Epidermal melanocyte (primary cell): Measurements from ENCODE around the gene KLHL24.

GRCh38 chr3:181725314-181726318, 13.9 kb downstream of the SOX2 start:
- RRBS: no CpG with 5 or more reads among the region's 36 CpGs

GRCh38 chr3:181727592-181728208, 16.0 kb downstream of the SOX2 start:
- RRBS: 25% methylated on average over 4 of the region's 25 CpGs

GRCh38 chr3:182238173-182238670, 526.5 kb downstream of the SOX2 start:
- RRBS: no CpG with 5 or more reads among the region's 12 CpGs

DNA sequence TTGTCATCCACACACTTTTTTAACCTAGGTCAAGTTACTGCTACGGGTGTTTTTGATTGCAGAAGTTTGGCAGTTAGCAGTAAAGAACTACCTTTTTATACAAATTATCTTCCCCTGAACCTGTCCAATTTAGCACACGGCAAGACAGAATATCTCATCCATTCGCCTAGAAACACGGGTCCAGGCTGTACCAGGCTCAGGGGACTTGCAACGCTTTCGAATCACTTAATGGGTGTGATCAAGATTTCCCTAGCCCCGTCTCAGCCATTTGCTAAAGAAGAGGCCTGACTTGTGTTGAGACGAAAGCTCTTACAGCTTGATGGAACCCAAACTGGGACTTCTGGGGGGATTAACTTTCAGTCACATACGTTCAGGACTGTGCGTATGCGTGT, 596 bp upstream of the ATP11B start:
- RRBS: no CpG with 5 or more reads among the region's 11 CpGs

DNA sequence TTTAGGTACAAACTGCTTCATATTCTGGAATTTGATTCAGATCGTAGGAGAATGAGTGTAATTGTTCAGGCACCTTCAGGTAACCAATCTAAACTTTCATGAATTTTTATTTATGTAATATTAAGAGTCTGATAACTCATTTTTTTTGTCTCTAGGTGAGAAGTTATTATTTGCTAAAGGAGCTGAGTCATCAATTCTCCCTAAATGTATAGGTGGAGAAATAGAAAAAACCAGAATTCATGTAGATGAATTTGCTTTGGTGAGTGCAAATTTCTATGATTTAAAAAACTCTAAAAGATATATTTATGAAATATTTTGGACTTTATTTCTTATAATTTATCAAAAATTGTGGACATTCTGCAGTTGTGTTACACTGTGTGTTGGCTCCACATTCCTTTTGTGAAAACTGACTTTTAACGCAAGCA, 75.8 kb downstream of the ATP11B start:
- RRBS: no CpG with 5 or more reads among the region's 2 CpGs

DNA sequence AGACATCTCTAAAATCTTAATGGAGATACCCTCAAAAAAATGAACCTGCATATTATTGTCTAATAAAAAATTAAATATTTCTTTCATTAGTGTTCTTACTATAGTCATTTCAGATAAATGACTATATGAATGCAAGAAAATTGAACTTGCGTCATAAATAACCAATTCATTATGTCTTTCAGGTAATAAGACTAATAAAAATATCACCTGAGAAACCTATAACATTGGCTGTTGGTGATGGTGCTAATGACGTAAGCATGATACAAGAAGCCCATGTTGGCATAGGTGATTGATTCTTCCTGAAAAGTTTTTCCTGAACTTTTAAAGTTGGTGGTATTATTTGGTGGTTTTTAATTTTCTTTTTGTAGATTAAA, 87.4 kb downstream of the ATP11B start:
- RRBS: no CpG with 5 or more reads among the region's 2 CpGs

- RRBS: 0% methylated on average over 5 of the region's 62 CpGs
Observed at GRCh38 chr3:183179150-183180023, 16.9 kb upstream of the LAMP3 start.

DNA sequence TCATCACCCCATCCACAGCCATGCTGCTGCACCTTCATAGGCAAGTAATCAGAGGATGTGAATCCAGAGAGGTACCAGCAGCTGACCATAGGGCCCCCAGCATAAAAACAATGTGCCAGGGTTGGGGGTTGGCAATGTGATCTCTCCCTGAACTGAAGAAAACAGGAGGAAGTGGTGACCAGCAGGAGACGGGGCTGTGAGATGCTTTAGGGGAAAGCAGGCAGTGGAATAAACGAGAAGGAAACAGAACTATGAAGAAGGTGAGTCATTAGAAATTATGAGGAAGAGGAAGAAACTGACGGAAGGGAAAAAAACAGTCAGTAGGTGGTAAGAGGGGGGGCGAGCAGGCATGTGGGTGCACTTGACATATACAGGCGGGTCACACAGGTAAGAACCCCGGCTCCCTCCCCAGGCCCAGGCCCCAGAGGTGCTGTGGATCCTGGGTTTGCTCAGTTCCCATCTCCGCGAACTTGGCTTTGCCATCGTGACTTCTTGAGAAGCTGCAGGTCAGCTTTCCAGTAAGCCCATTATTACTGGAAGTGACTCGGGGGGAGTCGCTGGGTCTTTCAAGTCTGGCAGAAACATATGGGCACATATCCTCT, 42.1 kb upstream of the B3GNT5 start:
- RRBS: no CpG with 5 or more reads among the region's 11 CpGs

DNA sequence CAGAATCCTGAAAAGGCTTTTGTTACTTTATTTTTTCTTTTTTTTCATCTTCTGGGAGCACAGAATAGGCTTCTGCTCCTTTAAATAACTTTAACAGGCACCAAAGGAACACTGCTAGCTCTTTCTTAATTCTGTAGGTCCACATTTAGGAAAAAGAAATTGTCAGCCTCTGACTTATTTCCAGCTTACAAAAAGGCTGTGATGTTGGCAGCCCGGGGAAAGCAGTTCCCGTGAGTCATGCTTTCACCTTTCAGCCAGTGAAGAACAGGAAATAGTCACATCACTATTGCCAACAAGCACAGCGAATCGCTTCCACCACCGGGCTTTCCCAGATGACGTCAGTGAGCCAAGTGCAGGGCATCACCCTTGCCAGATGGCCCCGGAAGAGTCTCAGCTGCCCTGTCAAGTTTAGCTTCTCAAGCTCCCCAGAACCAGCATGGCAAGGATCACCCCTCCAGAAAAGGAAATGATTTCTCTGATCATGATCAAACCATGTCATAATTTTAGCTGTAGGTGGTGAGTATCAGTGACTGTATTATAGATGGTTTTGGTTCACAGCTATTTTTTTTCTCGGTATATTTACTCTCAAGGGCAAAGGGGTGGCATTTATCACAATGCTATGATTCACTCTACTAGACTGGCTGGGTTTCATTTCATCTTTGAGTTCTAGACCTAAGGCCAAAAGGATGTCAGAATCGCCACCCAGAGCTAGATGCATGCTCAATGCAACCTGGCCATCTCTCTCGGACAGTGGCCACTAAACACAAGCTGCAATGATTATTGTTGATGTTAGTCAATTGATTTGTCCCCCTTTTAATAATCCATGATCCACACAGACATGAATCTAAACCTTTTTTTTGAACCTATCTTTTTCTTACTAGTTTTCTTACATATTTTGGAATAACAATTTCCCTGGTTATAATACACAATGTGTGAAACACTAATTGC, 32.9 kb downstream of the B3GNT5 start:
- RRBS: 4% methylated on average over 7 of the region's 10 CpGs

DNA sequence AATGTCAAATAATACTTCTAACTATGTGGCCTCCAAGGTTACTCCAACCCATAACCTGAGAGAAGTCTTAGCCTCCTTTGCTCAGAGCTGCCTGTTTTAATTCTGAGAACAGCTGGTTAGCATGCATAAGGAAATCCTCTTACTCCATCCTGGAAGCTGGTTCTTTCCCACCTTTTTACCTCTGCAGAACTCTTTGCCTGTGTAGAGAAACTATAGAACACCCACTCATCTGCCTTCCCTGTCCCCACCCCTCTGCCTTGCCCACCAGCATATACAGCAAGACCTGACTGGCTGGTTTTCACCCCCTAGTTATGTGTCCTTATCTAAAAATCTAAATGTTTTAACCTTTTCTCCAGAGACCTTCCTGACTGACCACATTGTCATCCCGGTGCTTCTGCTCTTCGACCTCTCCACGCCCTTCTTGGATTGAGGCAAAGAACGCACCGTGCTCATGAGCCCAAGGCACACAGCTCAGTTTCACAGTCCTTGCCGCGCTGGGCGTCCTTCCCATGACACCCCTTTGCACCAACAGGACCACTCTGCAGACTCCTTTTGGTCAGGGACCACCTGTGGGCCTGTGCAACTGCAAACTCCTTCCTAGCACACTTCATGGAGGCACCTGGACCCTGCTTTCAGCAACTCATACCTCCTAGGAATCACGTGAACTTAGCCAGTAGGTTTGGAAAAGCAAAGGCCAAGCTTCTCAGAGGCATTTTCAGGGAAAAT, 62.6 kb downstream of the B3GNT5 start:
- RRBS: no CpG with 5 or more reads among the region's 9 CpGs

DNA sequence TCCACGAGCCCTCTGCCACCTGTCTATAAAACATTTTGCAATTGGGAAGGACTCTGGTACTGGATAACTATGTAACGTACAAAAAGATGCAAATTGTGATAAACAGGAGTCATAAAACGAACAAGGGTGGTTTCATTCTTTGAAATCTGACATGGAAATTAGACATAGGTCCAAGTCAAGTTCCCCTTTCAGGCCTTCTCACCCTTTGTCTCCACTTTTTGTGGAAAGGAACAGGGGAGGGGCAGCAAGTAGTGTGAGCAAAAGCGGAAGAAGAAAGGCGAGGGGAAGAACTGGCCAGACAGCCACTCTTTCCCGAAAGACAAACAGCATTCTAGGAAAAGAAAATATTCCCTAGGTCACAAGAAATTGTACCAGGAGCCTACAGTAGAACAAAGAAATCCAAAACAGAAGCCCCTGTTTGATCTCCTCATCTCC, 52.6 kb downstream of the MCF2L2 start:
- RRBS: no CpG with 5 or more reads among the region's 6 CpGs

DNA sequence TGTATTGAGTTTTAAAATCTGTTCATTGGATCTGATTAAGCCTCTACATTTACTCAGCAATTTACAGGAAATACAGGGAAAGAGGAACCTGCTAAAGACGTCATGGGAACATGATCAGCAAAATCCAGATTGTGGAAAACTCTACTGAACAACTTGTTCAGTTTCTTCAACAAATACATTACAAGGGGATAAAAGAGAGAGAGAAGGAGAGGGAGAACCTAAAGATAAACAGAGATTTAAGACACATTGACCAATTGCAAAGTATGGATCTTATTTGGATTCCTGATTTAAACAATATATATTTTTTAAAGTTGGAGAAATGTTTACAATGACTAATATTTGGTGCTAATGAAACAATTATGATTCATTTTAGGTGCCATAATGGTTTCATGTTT, 46.6 kb downstream of the KLHL6 start:
- RRBS: no CpG with 5 or more reads among the region's 1 CpG

- RRBS: 100% methylated on average over 1 of the region's 8 CpGs
Observed at GRCh38 chr3:183525600-183526051, 29.9 kb downstream of the KLHL6 start.

DNA sequence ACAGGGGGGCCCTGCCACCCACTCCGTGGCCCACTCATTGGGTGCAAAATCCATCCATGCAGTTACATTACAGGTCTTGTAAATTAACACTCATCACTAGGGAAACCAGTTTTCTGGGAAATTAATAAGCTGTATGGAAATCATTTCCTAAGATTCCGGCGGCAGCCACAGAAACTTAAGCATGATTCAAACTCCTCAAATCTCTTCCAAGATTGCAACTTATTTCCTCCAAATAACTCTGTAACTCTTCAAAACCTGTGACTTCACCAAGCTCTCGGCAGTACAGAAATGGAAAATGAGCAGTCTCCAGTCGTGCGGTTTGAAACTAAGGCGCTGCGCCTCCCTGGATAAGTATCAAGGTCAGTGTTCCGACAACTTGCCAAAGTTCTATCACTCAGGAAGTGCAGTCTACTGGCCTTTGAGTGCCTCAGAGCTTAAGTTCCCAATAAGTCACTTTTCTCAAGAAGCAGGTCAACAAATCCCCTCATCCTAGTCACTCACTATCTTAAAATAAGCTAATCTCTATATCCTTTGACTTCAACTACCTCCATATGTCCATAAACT, 24.8 kb upstream of the KLHL6 start:
- RRBS: no CpG with 5 or more reads among the region's 9 CpGs

DNA sequence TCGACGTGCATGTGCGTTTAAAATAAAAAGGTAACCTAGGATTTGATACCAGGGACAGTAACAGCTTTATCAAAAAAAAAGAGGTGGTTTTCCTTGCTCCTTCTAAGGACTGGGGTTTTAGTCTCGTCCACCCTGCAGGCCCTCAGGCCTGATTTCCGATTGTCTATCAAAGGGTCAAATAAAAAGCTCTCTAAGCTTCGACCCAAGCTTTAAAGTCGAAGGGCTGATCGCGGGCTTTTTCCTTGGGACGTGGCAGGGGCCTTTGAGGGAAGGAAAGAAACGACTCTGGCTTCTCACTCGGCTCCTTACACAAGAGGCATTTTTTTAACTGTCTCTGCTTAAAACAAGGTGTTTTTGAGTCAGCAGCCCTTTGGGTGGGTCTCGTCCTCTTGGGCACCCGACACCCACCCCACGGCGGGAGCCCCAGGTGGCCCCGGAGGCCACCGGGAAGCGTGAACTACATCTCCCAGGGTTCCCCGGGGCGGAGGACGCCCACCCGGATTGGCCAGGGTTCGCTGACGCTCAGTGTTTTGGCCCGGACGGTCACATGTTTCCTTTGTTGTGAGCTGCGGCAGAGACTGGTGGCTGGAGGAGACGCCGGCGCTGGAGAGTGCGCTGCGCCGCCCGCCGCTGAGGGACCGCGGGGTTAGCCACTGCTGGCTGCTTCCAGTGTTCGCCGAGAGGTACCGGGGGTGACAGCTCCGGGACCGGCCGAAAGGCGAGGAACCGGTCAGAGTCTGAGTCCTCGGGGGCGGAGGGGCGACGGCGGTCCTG, at the start of gene KLHL24:
KLHL24 (plus strand) TSS at position 559 of the 774 bp plus-strand sequence.
- RRBS: 3% methylated on average over 23 of the region's 51 CpGs

- RRBS: no CpG with 5 or more reads among the region's 5 CpGs
Observed at GRCh38 chr3:183650069-183650538, 14.7 kb downstream of the KLHL24 start.

DNA sequence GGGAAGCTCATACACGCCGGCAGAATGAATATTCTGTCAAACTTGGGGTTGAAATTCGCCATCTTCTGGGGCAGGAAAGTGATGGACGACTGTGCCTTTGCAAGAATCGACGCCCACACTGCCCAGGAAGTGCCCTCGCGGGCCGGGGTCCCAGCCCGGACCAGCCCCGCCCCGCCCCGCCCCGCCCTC, 144 bp upstream of the YEATS2 start:
- RRBS: no CpG with 5 or more reads among the region's 14 CpGs

DNA sequence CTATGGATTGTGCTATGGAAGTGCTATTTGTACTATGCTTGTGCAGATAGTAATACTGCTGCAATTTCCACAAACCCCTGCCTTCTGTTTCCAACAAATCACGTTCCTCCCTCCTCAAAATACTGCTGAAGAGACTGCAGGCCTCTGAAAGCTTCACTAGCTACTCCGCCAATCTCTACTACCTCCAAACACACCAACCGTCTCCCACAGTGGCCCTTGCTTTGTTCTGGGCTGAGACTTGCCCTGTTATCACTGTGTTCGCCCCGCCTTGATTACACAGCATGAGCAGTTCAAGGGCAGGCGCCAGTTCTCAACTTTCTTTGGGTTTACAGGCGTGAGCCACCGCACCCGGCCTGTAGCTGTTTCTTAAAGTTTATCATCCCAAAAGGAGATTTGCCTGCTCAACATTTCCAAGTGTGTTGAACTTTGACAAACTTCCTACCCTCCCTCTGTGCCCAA, 28.5 kb upstream of the PARL start:
- RRBS: no CpG with 5 or more reads among the region's 9 CpGs

DNA sequence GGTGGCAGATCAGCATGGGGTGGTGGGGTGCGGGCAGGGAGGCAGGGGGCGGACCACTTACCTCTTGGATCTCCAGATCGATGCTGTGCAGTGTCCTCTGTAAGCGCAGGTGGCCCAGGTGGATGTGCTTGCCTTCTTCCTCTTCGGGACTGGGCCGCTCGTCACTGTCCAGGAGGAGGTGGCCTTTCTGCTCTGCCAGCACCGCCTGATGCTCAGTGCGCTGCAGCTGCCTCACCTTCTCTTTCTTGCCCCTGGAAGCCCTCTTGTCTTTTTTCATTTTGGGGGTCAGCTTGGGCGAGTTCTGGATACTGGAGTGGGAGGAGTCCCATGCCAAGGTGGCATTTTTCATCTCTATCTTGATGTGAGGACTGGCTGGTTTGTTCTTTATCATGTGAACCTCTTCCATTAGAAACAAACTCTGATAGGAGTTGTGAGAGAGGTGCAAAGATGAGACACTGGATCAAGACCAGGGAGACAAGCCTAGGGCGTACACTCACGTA, 46.1 kb downstream of the ABCC5 start:
- RRBS: no CpG with 5 or more reads among the region's 12 CpGs

DNA sequence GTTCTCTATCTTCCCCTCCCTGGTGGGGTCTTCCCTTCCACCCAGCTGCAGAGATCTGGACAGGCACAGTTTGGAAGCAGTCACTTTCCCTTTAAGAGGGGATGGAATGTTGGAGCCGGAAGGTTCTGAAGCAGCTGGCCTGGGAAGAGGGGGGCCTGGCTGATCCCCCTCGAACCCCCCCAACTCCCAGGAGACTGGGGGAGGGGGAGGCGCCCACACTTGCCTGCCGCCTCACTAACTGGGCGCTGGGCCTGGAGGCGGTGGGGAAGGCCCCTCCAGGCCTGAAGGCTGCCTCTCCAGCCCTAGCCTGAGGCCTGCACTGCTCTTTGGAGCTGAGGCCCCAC, 1.4 kb downstream of the DVL3 start:
- RRBS: no CpG with 5 or more reads among the region's 6 CpGs